Monocyte (primary cell): Measurements from ENCODE around the genes OGN, CARD19 and NINJ1.

GRCh38 chr9:92147870-92148355 is 32.7 kb upstream of the SPTLC1 start:
- PRO-cap, 2 experiments = no peak in any of the 2 experiments

GRCh38 chr9:92294248-92294981 is 918 bp upstream of the IARS1 start:
- PRO-cap, 2 experiments = no peak in any of the 2 experiments

GRCh38 chr9:92349966-92350730 is 24.4 kb downstream of the CENPP start:
- PRO-cap, 2 experiments = no peak in any of the 2 experiments

- PRO-cap, 2 experiments = no peak in any of the 2 experiments
These were observed at the start of gene OGN for GRCh38 chr9:92404447-92404903. Gene OGN (minus strand): TSS chr9:92404578.

GRCh38 chr9:92506041-92506912 is 29.5 kb downstream of the ECM2 start:
- PRO-cap, 2 experiments = no peak in any of the 2 experiments

DNA sequence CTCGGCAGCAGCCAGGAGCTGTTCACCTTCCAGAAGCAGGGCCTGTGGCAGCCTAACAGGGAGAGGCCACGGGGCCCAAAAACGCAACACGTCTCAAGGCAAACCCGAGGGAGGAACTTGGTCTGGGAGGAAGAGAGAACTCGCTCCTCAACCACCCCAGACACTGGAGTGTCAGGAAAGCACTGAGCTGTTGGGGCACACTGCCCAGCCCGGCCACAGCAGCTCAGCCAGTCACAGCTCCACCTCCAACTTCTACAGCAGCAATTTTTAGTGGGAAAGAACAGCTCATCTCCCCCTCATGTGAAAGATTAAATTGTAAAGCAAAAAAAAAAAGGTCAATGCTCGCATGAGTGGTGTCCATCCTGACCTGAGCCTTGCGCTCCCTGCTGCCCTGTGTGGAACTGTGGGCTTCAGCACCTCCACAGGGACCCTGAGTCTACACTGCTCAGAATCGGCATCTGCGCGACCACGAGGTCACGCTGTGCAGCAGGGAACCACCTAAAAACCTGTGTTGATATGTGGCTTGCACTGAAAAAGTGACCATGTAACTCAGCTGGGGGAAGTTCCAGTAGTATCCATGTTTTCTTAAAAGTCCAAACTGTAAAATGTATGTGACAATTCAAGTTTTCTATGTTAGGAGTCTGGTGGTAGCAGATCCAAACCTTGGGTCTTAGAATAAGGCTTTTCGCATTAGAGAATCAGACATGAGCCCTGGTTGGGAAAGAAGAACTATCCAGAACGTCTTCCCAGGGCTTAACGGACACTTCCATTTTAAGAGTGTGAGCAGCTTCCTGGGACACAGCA is 54.9 kb downstream of the IPPK start:
- PRO-cap, 2 experiments = no peak in any of the 2 experiments

GRCh38 chr9:92764956-92765621 is 456 bp upstream of the BICD2 start:
- PRO-cap, 2 experiments = peak in 2 of 2 experiments; most common plus-strand start chr9:92765210 (in 2); most common minus-strand start chr9:92765378 (in 2)

DNA sequence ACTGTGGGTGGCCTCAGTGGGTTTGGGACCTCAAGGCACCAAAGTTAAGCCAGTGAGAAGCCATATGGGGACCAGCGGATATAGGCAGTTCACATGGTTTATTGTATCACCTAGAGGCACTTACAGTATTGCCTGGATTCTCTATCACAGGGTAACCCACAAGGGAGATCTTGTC is 21.5 kb downstream of the FGD3 start:
- PRO-cap, 2 experiments = no peak in any of the 2 experiments

DNA sequence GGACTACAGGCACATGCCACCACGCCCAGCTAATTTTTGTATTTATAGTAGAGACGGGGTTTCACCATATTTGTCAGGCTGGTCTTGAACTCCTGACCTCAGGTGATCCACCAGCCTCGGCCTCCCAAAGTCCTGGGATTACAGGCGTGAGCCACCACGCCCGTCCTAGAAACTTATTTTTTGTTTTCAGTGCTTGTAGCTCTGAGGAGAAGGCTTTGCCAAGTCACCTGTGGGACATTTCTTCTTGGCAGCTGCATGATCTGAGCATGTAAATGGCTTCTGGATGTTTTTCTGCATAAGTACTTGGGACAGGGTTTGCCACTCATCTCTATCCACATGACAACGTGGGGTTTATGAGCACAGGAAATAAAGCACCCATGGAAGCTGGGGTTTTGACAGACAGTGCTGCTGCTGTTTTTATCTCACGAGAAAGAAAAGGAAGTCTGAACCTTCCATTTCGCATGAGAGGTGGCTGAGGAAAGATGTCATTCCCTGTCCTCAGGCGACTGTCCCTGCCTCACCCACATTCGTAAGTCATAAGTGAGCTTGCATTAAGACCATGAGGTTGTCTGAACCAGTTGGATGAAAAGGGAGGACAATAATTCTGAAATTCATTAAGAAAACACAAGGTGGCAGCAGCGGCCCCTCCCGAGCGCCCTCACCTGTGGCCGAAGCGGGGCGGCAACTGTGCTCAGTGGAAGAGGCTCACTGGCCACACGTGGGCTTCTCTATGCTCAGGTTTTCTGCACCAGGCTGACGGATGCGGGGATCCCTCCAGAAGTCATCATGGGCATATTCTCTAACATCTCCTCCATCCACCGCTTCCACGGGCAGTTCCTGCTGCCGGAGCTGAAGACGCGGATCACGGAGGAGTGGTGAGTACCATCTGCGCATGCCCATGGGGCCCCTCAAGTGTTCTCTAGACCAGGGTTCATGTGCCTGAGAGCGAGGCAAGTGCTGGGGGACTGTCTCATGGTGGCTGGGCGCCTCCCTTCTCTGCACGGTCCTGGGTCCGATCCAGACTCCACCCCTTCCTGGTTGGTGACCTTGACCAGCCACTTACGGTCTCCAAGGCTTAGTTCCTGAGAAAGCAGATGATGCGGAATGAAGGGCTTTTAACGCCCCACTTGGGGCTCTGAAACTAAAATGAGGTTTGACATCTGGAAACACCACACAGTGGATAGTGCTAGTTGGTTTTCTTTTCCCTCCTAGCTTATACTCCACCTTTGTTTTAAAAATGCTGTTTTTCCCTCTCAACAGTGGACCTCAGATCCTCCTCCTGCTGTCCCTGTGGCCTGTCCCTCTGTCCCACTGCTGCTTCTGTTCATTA is 54.8 kb upstream of the SUSD3 start:
- PRO-cap, 2 experiments = no peak in any of the 2 experiments

- PRO-cap, 2 experiments = peak in 1 of 2 experiments; most common plus-strand start chr9:93015752 (in 1)
These were observed 43.0 kb upstream of the SUSD3 start for GRCh38 chr9:93015400-93015920.

DNA sequence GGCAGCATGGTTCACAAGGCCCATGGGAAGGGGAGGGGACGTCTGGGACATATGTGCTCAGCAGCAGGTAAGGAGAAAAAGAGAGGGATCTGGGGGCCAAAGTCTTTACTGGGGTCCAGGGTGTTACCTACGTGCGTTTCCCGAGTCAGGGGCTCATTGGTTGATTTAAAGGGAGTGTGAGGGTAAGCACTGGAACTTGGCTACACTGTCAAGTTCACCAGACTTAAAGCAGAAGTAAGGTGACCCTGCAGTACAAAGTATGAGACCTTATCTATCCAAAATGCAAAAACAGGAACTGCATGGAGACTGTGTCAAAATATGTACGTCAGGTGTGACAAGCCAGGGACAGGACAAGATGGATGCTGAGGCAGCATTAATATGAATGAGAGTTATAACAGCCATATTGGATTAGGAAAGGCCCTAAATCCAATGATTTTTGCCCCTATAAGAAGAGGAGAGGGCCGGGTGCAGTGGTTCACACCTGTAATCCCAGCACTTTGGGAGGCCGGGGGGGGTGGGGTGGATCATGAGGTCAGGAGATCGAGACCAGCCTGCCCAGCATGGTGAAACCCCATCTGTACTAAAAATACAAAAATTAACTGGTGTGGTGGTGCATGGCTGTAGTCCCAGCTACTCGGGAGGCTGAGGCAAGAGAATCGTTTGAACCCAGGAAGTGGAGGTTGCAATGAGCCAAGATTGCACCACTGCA is 15.3 kb upstream of the SUSD3 start:
- PRO-cap, 2 experiments = peak in 1 of 2 experiments; most common plus-strand start position 73 of the sequence (in 1)

DNA sequence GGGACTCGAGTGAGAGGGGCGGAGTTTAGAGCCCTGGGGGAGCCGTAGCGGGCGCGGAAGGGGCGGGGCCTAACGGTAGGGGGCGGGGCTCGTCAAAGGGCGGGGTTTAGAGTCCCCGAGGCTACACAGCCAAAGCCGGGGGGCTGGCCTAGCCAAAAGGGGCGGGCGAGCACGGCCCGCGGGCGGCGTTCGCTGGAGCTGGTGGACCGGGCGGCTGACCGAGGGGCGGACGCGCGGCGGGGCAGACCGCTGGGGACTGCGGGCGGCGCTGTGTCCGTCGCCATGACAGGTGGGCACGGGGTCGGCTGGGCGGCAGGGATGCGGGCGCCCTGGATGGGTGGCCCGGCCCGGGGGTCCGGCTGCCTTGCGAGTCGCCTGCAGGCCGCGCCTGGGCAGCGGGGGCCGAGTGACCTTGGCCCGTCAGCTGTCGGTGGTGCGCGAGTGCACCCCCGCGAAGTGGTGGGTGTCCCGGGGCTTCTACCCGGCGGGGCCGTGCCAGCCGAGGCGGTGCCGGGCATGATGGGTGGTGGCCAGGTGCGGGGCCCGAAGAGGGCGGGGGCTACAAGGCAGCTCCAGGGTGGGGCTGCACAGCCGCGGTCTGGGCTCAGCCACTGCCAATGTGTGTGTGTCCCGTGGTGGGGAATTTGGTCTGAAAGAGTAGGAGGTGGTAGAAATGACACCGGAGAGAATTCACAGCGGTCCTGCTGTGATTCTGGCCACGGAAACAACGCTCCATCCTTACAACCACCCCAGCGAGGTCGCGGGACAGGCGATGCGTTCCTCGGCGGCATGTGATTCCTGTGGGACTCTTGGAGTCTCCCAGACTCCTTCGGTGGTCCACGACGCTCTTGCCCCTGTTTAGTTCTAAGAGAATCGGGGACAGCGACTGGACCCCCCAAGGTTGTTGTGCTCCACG is at the start of gene CARD19:
Gene CARD19, plus strand, starts transcription at position 154 of the 916 bp plus-strand sequence.
- PRO-cap, 2 experiments = peak in 2 of 2 experiments; most common plus-strand start position 155 of the sequence (in 2)

DNA sequence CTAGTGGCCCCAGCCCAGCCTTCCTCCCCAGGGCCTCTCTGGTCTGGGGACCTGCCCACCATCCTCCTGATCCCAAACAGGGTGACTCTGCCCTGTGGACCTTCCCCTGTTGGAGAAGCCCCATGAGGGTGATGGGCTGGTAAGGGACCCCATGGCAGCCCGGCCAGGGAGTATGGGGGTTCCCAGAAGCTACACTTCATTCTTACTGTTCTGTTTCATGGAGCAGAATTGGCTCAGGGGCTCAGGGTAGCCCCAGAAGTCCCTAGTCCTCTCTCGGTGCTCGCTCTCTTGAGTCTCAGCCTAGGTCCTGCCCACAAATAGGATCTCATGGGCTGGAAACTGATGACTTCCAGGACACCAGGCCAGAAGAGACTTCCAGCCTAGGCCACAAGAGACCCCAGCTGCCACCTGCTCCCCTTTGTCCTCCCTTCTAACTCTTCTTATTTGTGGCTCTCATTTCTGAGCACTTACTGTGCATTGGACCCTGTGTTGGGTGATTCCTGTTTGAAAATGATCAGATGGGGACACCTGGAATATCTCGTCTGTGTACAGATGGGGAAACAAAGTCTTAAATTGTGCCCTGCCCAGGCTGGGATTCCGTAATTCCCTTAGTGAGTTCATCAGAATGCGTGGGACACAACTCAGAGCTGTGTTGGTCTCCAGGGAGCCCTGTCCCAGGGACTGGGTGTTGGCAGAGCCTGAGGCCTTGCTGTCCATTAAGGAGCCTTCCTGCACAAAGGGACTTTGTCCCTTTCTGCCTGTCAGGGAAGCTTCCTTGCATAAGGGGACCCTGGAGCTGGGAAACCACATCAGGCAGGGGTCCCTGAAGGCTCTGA is 1.2 kb downstream of the CARD19 start:
- PRO-cap, 2 experiments = peak in 2 of 2 experiments; most common plus-strand start position 128 of the sequence (in 1)

DNA sequence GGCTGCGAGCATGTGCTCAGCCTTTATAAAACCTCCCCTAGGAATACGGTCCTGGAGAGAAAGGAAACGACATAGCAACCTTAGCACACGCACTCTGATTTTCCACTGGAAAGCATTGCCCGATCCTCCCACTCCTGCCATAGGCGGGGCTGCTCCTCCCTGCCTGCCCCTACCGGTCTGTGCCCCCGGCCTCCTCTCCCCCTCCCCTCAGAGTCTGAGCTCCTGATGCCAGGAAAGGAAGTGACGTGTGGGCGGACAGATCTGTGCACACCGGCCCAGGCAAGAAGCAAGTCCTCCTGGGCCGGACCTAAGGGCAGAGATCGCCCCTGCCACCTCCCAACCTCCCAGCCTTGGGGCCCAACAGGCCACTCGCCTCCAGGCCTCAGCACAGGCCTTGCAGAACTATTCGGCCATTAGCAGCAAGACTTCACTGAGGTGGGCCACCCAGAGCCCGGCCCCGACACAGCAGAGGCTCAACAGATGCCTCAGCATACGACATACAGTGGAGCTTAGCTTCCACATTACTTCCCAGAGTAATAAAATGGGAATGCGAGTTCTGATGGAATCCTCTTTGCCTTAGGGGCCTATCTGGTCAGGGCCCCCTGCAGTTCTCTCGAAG is 7.1 kb downstream of the NINJ1 start:
- PRO-cap, 2 experiments = peak in 2 of 2 experiments; most common plus-strand start position 289 of the sequence (in 1); most common minus-strand start position 44 of the sequence (in 1)

DNA sequence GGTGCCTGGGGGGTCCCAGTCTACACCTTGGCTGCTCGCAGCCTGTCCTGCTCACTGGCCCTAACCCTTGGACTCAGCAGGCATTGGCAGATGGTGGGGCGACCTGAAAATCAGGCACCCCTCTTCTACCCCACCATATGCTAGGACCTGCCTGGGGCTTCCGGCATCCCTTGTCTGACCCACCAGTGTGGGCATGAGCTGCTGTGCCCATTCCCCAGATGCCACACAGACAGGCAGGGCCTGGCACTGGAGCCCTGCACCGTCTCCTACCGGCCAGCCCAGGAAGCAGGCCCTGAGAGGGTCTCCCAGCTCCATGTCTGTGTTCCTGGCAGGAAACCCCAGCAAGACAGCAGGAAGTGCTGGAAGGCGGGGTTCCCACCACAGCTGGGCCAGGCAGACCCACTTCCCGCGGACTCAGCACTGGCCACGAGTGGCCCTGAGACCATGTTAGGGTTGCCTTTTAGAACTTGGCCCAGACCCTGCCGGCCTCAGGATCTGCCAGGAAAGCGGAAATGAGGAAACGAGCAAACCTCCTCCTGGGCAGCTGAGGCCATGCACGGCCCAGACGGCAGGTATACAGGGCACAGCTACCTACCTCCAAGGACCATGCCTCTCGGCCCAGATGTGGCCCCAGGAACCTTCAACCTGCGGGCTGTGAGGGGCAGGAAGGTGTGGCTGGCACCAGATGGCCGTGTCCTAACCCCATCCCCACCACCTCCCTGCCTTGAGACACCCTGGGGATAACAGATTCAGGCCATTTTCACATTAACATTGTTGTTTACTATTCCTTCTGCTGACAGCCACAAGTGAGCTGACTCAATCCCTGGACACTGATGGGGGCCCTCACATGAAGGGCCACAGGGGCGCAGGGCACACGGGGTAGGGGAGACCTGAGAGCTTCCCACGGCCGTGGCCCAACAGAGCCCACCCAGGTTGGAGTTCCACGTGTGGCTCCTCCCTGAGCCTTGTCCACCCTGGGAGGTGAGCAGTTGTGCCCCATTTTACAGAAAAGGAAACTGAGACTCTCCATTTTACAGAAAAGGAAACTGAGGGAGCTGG is 2.8 kb downstream of the NINJ1 start:
- PRO-cap, 2 experiments = peak in 2 of 2 experiments; most common plus-strand start position 564 of the sequence (in 1); most common minus-strand start position 437 of the sequence (in 1)

GRCh38 chr9:93133936-93134977 is at the start of gene NINJ1:
Gene NINJ1 (minus strand): TSS chr9:93134251.
- PRO-cap, 2 experiments = peak in 2 of 2 experiments; most common plus-strand start chr9:93134428 (in 1); most common minus-strand start chr9:93134251 (in 2)

GRCh38 chr9:93206563-93207145 is 22.7 kb downstream of the WNK2 start:
- PRO-cap, 2 experiments = no peak in any of the 2 experiments

- PRO-cap, 2 experiments = no peak in any of the 2 experiments
These were observed 50.8 kb downstream of the WNK2 start for GRCh38 chr9:93234751-93235120.

DNA sequence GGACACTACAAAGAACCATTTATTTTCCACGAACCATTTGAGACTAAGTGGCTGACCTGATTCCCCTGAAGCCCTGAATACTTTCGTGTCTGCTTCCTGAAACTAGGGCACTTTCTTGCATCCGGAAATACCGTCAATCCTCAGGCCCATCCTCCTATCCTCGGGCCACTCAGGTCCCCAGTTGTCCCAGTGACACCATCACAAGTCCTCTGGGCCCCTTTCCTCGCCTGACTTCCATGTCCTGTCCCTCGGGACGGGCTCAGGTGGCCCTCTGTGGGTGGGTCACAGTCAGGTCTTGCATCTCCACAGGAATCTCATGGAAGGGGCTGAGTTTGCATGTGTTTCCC is 61.2 kb downstream of the WNK2 start:
- PRO-cap, 2 experiments = no peak in any of the 2 experiments

DNA sequence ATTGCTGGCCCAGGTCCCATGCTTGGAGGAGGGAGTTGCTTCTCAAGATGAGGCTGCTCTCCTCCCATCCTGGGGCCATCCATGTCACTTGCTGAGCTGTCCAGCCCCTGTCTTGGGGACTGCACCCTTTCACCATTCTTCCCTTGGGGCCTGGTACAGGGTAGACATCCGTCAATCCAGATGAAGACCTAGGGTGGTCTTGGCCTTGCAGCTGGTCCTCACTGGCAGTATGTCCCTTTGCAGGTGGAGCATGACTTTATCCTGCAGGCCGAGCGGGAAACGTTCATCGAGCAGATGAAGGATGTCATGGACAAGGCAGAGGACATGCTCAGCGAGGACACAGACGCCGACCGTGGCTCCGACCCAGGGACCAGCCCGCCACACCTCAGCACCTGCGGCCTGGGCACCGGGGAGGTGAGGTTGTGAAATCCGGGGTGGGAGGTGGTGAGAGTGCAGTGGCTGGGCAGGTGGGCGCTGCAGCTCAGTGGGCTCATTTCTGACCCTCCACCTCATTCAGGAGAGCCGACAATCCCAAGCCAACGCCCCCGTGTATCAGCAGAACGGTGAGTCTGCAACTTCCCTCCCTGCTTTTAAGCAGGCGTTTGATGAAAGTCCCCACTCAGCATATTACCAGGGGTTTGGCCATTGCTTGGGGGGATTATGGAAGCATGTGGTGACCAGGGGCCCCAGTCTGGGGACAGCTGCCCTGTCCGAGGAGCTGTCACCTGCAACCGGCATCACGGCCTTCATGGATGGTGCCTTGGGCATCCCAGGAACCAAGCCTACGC is 83.8 kb downstream of the WNK2 start:
- PRO-cap, 2 experiments = no peak in any of the 2 experiments